ENCODE measurements around the genes HUS1 and ZPBP.

GRCh38 chr7:47405510-47406843 is 175.9 kb downstream of the TNS3 start:
- PRO-cap, 3 experiments = no peak in any of the 3 experiments
- RAMPAGE, long total RNA = no peak

DNA sequence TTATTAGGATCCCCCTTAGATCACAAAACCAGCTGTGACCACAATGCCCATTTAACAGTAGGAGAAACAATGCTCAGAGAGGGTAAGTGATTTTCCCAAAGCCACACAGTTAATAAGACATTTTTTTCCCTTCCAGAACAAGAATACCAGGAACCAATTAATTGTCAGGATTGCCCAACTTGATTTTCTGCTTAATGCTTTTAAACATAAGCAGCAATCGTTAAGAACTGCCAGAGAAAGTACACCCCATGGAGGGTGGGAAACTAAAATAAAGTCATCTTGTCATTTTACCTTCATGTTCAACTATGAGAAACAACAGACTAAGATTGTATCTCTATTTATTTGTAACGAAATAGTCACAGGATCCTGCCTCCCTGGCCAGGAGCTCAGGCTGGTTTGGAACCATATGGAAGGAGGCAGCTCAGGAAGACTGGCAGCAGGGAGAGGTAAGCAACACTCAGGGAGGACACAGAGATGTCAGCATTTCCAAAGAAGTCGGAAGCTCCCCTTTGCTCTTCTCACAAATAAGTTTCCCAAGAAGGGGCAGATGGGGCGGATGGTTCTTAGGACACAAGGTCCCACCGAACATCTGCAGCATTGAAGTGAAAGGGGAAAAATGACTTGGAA is 129.6 kb downstream of the TNS3 start:
- PRO-cap, 3 experiments = no peak in any of the 3 experiments
- RAMPAGE, long total RNA = no peak

DNA sequence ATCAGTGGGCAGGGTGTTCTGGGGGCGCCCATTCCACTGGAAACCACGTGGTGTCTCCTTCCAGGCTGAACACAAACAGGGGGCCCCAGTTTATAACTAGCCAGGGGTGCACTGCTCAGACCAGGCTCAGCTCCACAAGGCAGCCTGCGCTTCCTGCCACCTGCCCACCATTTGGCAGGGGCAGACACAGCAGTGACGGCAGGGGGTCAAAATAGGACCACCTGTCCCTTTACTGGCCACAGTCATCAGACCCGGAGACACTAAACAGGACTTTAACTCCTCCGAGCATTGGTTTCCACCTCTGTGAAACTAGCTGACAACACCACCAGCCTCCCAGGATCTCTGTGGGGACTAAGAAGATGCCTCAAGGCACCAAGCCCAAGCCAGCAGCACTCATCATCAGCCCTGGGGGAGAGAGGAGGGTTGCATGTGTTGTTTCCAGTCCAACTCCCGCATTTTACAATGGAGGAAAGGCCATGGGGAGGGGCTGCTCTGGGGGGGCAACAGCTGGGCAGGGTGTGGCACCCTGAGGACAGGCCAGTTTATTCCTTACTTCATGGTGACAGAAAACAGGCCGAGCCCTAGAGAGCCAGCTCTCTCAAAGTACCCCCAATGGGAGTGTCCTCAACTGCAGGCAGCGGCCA is 127.7 kb downstream of the TNS3 start:
- PRO-cap, 3 experiments = no peak in any of the 3 experiments
- RAMPAGE, long total RNA = no peak

- PRO-cap, 3 experiments = no peak in any of the 3 experiments
- RAMPAGE, long total RNA = no peak
These were observed 120.7 kb downstream of the TNS3 start for GRCh38 chr7:47461113-47461731.

DNA sequence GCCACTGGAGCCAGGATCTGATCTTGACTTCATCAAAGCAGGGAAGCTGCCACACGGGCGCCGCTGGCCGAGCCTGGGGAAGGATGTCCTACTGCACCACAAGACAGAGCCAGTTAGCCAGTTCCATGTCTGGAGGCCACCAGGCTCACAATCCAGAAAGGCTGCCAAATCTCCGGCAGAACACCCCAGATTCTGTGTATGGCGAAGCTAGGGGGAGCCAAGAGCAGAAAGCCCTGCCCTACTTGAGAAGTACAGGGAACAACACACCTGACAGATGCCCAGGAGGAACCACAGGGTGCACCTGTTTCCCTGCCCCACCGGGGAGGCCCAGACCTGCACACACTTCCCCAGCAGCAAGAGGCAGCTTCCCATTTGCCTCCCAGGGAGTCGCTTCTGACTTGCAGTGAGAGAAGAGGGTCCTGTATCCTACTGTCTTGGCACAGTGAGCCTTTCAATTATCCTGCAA is 101.9 kb downstream of the TNS3 start:
- PRO-cap, 3 experiments = no peak in any of the 3 experiments
- RAMPAGE, long total RNA = no peak

DNA sequence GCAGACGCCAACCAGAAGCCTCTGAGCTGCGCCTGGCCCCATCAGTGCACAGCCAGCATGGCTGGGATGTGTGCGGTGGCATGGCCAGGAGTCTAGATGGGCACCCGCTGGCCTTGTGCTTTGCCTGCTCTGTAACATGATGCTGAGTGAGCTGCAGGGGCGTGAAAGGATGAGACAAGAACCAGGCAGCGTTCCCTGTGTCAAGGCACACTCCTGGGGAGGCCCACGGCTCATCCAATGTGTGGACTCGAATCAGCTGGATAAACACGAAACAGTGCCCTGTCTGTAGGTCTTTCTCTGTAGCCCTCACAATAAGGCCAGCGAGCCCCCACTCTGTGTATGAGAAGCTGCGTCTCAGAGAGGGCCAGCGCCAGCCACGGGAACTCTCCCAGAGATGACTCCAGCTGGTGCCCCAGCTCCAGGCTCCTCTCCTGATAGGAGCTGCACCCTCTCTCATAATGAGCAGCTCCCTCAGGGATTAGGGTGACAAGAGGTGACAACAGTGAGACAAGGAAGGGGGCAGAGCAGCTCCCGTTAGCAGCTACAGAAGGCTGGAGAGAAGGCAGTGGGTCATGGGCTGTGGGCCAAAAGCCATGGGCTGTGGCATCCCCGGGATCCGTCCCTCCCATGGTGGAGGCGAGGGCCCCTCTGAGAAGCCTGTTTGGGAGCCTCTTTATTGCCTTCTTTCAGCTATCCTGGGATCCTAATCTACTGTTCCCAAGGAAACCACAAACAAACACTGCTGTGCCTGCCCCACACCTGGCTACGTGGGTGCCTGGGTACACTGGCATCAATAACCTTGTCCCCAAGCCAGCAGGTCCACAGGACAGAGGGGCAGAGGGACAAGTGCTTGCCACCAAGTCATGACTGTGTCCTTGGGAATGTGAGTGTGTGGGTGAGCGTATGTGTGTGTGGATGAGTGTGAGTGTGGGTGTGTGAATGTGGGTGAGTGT is 96.6 kb downstream of the TNS3 start:
- PRO-cap, 3 experiments = no peak in any of the 3 experiments
- RAMPAGE, long total RNA = no peak

GRCh38 chr7:47538657-47540059 is 42.8 kb downstream of the TNS3 start:
- PRO-cap, 3 experiments = no peak in any of the 3 experiments
- RAMPAGE, long total RNA = no peak

DNA sequence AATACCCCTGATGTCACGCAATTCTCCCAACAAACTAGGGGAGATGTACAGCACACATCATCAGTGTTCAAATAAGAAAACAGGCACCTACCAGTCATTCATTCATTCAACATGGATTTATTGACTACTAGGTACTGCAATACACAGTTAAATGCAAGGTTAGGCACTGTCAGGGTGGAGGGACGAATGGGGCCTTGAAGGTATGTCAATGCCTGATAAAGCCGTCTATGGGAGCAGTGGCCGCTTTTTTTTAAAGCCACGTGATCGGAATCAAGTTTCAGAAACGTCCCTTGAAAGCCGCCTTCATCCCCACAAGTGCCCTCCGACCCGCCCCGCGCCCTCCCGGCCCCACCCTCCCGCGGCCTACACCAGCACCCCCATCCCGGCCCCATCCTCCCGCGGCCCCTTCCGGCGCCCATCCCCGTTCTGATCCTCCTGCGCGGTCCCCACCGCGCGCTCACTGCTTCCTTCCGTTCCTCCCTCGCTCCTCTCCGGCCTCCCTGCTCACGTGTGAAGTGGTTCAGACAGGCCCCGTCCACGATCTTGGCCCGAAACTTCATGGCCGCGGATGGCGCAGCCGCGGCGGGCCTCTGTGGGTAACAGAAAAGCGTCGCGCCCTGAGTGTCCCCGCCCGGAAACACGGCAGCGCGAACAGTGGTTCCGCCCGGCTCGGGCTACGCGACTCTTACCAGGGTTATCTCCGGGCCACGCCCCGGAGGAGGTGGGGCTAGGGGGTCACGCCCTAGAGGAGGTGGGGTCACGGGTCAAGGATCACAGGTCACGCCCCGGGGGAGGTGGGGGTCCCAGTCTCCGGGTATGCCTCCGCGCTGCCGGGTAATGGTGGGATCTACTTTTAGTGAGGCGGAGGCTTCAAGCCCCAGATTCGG is at the start of gene HUS1:
TSS of gene HUS1 (minus strand) at position 656 of the 887 bp plus-strand sequence.
- PRO-cap, 3 experiments = peak in 1 of 3 experiments; most common minus-strand start position 462 of the sequence (in 1)
- RAMPAGE, long total RNA = no peak

DNA sequence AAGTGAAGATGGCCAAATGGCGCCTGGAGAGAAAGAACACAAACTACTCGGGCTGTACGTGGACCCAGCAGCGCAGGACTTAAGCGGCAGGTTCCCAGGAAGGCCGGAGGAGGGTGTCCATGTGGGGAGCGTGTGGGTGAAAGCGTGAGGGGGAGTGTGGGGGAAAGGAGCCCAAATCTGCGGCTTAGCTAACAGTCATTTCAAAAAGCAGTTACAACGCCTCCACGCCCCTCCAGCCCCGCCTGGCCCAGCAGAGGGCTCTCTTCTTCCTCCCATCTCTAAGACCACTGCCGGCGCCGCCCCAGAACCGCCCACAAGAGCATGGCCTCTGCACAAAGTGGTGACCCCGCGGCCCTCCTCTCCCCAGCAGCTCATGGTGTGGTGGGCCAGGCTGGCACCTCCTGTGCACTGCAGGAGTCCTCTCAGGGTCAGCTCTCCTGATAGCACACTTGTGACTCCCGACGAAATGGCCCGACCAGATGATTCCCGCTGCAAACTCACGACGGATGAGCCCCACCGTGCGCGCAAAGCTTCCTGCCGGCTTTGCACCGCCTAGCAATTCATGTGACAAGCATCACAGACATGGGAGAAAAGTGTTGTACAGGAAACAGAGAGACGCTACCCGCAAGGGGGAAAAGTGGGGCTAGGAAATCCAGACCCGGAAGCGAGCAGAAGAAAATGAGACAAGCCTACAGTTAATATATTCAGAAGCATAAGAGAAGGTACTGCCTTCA is 12.4 kb upstream of the HUS1 start:
- PRO-cap, 3 experiments = no peak in any of the 3 experiments
- RAMPAGE, long total RNA = no peak

DNA sequence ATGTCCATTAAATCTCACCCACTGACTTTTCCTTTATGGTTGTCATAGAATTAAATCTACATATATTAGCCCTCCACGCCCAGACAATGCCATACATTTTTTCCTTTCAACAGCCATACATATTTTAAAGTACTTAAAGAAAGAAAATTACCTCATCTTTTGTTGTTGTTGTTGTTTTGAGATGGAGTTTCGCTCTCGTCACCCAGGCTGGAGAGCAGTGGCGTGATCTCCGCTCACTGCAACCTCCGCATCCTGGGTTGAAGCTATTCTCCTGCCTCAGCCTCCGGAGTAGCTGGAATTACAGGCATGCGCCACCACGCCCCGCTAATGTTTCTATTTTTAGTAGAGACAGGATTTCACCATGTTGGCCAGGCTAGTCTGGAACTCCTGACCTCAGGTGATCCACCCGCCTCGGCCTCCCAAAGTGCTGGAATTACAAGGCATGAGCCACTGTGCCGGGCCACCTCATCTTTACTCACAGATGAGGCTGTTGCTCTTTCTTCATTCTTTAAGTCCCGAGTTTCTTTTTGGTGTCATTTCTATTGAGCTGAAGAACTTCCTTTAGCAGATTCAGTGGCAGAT is 20.7 kb upstream of the HUS1 start:
- PRO-cap, 3 experiments = no peak in any of the 3 experiments
- RAMPAGE, long total RNA = no peak

- PRO-cap, 3 experiments = no peak in any of the 3 experiments
- RAMPAGE, long total RNA = no peak
These were observed 17.8 kb downstream of the UPP1 start for GRCh38 chr7:48106740-48107321.

DNA sequence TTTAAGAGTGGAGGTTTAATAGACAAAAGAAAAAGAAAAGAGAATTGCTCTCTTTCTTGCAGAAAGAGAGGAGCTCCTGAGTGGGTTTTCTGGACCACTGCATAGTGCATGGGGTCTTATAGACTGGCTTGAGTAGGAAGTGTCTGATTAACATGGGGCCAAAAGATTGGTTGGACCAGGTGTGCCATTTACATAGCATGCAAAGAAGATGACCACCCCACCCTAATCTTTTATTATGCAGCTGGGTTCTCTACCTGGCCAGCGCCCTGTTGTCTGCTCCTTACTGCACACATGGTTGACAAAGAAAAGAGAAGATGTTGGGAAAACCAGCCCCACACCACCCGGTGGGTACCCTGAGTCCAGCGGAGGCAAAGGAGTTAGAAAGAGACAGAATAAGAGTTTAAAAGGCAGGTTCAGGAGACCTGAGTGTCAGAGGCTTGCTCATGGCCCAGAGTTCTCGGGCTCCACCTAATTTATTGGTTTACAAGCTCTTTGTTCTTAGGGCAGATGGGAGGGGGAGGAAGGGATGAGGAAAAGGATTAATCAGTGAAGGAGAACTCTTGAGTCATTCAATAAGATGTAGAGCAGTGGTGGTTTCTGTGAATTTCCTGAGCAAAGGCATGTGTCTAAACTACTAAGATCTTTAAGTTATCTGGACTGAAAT is 24.2 kb upstream of the ABCA13 start:
- PRO-cap, 3 experiments = no peak in any of the 3 experiments
- RAMPAGE, long total RNA = no peak

- PRO-cap, 3 experiments = peak in 3 of 3 experiments; most common plus-strand start chr7:49774388 (in 3); most common minus-strand start chr7:49774221 (in 1)
- RAMPAGE, long total RNA = no peak
These were observed 684 bp downstream of the VWC2 start for GRCh38 chr7:49774148-49774495.

- PRO-cap, 3 experiments = no peak in any of the 3 experiments
- RAMPAGE, long total RNA = no peak
These were observed at the start of gene ZPBP for GRCh38 chr7:50092861-50093413. Gene ZPBP (minus strand): TSS chr7:50093246.

DNA sequence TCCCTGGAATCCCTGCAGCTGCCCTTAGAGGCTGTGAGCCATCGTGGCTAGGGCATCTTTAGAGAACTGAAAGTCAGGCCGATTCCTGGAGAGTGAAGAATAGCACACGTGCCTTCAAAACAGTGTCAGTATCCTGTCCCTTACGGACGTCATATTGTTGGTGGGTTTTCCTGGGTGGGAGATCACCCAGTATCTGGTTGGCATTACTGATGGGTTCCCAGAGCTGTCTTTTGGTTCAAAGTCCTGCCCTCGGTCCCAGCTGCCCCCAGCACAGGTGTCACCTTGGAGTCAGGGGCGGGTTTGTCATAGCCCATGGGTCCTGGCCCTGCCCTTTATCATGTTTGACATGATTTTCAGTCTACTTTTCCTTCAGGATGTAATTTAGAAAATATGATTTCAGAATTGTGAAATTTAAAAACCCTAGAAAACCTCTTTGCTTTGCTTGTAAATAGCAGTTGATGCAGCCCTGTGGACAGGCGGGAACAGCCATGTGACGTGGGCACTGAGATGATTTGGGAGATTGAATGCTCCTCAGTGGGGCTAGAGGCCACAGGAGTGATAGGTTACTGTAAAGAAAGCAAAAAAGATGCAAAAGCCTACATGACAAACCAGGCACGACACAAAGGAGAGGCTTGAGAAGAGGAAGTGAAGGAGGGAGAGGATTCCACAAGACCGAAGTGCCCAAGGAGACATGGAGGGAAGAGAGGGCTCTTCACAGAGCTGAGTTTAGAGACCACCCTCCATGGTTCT is 25.5 kb downstream of the IKZF1 start:
- PRO-cap, 3 experiments = no peak in any of the 3 experiments
- RAMPAGE, long total RNA = no peak

- PRO-cap, 3 experiments = no peak in any of the 3 experiments
- RAMPAGE, long total RNA = no peak
These were observed 99.5 kb upstream of the DDC start for GRCh38 chr7:50664693-50665030.

- PRO-cap, 3 experiments = no peak in any of the 3 experiments
- RAMPAGE, long total RNA = no peak
These were observed 108.5 kb upstream of the DDC start for GRCh38 chr7:50673559-50674258.

GRCh38 chr7:50697646-50698251 is 84.9 kb downstream of the GRB10 start:
- PRO-cap, 3 experiments = no peak in any of the 3 experiments
- RAMPAGE, long total RNA = no peak

- PRO-cap, 3 experiments = no peak in any of the 3 experiments
- RAMPAGE, long total RNA = no peak
These were observed 70.2 kb downstream of the GRB10 start for GRCh38 chr7:50712568-50712898.

GRCh38 chr7:50754754-50755188 is 27.9 kb downstream of the GRB10 start:
- PRO-cap, 3 experiments = no peak in any of the 3 experiments
- RAMPAGE, long total RNA = no peak

All from cerebellum (tissue), 5 donors.